Breast epithelium (tissue), 2 donors: Measurements from ENCODE around the gene ZNF341.

GRCh38 chr20:32477918-32478498, 107.1 kb downstream of the NOL4L start:
- PRO-cap: no peak
- RAMPAGE, long total RNA, 2 experiments: no peak in any of the 2 experiments

DNA sequence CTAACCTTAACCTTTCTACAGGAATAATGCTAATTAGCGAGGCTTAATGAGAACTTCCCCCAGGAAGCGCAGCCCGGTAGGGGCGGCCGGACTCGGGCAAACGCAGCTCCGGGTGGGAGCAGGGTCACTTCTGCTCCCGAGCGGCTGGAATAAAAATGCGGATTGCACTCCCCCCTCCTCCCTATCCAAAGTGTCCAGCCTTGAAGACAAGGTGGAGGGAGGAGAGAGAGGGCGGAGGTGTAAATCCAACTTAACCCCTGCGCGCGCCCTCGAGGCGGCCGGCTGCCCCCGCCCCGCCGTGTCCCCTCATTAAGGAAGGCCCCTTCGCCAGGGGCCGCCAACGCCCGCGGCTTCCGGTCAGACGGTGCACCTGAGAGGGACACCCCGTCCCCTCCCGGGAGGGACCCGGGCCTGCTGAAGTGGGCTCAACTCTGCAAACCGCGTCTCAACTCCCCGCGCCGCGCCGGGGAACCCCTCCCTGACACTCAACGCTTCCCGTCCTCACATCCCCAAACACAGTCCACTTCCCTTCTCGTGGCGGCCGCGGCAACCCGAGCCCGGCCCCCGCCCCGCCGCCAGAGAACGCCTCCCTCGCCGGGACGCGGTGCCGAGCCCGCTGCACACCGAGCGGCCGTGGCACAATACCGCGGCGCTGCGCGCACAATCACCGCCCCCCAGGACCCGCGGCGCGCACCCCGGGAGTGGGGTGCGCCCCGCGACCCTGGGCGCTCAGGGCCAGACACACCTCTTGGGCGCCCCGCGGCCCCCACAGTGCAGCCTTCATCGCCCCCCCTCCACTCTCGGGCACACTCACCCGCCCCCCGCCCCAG, 102.6 kb downstream of the NOL4L start:
- PRO-cap: bidirectional peak, plus-strand start at position 523 of the sequence, minus-strand start at position 487 of the sequence
- RAMPAGE, long total RNA, 2 experiments: no peak in any of the 2 experiments

- PRO-cap: no peak
- RAMPAGE, long total RNA, 2 experiments: no peak in any of the 2 experiments
Observed at GRCh38 chr20:32509589-32510151, 75.5 kb downstream of the NOL4L start.

DNA sequence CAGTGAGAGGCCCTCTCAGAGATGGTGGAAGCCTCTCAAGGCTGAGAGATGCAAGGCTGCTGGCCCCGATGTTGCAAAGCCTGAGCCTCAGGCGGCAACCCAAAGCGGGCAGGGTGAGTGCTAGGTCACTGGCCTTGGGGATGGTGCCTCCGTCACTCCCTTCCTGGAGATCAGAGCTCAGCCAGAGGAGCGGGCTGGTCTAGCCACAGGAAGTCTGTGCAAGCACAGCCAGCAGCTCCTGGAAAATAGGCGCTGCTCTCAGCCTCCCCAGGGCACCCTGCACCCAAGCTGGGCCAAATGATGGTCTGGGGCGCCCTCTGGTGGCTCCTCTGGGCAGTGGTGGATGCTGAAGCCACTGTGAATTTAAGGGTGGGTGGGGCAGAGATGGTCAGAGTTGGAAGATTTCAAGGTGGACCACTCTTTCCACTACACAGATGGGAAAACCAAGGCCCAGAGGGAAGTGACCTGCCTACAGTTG, 20.9 kb downstream of the C20orf203 start:
- PRO-cap: no peak
- RAMPAGE, long total RNA, 2 experiments: no peak in any of the 2 experiments

DNA sequence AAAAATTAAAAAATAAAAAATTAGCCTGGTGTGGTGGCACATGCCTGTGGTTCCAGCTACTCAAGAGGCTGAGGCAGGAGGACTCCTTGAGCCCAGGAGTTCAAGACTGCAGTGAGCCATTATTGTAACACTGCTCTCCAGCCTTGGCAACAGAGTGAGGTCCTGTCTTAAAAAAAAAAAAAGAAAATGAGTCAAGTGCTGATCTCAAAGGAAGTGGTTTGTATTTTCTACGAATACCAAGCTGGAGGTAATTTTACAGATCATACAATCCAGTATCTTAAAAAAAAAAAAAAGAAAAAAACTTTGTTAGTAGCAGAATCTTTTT, 5.6 kb downstream of the COMMD7 start:
- PRO-cap: no peak
- RAMPAGE, long total RNA, 2 experiments: no peak in any of the 2 experiments

DNA sequence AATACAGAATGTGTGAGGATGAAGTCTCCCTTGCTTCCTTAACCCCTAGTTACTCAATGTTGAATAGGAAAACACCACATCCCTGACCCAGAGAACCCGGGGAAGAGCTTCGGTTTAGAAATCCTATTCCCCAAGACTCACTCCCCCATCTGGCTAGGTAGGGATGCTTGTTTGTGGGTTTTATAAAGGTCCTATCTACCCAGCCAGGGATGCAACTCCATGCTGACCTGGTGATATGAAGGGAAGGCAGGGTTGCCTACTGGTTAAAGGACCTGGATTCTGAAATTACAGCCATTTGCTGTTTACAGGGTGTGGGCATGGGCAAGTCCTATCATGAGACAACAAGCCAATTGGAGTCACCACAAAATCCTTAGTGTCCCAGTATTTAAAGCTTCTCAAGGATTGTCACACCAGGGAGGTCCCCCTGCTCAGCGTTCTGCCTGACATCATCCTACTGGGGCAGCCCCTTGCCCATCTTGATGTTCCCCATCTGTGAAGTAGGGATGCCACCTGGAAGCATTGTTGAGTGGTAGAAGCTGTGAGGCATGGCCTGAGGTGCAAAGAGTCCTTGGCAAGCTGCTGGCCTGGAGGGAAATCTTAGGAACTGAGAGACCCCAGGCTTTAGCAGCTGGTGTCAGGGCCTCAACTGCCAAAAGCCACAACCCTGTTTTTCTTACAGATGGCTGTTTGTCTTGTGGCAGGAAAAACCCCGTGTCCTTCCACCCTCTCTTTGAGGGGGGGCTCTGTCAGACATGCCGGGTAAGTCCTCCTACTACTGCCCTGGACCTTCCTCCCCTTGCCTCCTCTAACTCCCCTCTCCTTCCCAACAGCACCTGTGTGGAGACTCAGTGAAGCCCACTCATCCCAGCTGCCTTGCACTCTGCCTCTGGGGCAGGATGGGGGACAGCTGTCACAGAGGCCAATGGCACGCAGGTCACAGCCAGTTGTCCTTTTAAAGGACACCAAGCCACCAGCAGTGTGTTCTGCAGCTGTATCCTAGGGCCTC, 23.3 kb upstream of the MAPRE1 start:
- PRO-cap: no peak
- RAMPAGE, long total RNA, 2 experiments: no peak in any of the 2 experiments

- PRO-cap: no peak
- RAMPAGE, long total RNA, 2 experiments: no peak in any of the 2 experiments
Observed at GRCh38 chr20:32807574-32808093, 12.1 kb upstream of the MAPRE1 start.

GRCh38 chr20:33105996-33106517, 26.6 kb downstream of the BPIFB4 start:
- PRO-cap: no peak
- RAMPAGE, long total RNA, 2 experiments: no peak in any of the 2 experiments

- PRO-cap: no peak
- RAMPAGE, long total RNA, 2 experiments: no peak in any of the 2 experiments
Observed at GRCh38 chr20:33373078-33373511, 28.2 kb downstream of the CDK5RAP1 start.

DNA sequence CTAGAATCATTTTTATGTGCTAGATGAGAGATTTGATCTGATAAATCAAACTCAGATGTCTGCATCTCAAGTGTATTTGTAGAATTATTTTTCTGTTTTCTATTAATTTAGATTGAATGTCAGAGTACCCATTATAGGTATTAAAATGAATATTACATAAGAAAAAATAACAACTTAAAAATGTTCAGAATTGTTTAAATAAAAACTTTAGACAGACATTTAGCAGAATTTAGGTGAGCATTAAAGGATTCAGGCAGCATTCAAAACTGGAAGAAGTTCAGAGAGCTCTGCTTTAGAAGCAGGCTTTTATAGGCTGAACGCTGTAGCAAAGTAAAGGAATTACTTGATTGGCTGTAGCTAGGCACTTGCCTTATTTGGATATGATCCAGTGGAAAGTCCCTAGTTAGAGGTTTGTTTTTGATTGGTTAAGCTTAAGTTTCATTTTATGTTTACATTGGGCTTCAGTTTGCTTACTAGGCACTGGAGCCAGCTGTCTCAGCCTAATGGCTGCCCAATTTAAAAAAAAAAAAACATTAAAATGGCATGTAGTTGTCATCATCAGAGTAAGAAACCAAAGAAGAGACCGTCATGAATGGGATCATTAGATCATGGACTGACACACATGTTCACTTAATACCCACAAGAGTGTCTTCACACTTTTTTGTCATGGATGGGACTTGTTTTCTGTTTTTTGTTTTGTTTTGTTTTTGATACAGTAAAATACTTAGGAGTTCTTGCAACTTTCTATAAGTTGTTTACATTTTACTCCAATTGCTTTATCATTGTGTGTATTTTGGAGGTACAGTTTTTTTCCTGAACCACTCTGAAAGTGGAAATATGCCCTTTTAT, 65.1 kb downstream of the CBFA2T2 start:
- PRO-cap: no peak
- RAMPAGE, long total RNA, 2 experiments: no peak in any of the 2 experiments

DNA sequence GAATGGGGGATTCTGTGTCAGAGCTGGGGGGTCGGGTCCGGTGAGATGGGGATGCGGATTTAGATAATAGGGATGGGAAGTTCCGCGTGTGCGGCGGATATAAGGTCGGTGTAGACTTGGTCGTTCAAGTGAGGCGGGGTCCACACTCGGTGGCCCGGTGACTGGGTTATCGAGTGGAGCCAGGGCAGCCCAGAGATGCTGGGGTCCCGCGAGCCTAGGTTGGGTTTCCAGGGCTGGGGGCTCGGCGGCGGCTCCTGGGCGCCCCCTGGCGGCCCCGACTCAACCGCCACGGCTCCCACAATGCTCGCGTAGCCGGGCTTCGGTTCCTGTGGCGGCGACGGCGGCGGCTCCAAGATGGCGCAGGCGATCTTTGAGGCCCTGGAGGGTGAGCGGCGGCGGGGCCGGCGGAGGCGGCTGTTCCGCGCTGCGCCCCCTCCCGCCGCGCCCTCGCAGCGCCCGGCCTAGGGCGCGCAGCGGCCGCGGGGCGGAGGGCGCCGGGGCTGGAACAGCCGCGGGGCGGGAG, at the start of gene ZNF341:
Gene ZNF341, plus strand, starts transcription at position 329 of the 523 bp plus-strand sequence.
- PRO-cap: bidirectional peak, plus-strand start outside the sequence, minus-strand start at position 372 of the sequence
- RAMPAGE, long total RNA, 2 experiments: start-site peak on the plus strand in 1 of 2 experiments, centred at position 328 of the sequence, 6 reads per replicate

DNA sequence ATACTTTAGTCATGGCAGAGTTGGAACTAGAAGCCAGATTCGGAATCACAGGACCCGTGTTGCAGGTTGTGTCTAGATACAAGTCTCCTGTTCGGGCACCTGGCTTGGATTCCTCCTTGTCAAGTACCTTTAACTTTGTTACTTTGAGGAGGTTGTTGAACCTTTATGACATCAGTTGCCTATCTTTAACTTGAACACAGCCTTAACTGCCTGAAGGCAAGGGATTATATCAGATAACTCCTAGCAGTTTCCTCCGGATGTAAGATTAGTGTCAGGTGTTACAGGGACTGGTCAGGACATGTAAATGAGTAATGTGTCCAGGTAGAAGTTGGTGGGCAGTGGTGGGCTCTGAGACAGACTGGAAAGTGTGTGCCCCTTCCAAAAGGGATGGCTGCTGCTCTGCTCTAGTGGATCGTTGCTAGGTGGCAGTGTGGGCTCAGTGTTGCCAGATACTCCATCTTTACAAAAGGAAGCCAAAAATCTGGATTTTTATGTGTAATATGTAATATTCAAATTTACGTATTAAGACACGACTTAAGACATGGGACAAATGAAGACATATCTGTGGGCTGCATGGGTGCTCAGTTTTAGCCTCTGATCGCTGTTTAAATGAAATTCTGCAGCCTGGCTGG, 27.0 kb downstream of the CHMP4B start:
- PRO-cap: no peak
- RAMPAGE, long total RNA, 2 experiments: no peak in any of the 2 experiments

DNA sequence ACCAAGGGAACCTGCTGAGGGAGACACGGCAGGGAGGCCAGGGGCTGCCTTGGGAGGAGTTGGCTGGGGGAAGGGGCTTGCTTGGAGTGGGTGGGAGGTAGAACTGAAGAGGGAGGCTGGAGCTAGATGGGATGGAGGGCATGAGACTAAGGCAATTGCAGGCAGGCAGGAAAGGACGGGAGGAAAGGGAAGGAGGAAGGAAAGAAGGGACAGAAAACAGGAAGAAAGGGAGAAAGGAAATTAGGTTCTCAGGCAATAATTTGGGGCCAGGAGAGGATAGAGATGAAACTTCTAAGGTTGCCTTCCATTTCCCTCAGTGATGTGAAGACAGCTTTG, 46.8 kb downstream of the CHMP4B start:
- PRO-cap: no peak
- RAMPAGE, long total RNA, 2 experiments: no peak in any of the 2 experiments

DNA sequence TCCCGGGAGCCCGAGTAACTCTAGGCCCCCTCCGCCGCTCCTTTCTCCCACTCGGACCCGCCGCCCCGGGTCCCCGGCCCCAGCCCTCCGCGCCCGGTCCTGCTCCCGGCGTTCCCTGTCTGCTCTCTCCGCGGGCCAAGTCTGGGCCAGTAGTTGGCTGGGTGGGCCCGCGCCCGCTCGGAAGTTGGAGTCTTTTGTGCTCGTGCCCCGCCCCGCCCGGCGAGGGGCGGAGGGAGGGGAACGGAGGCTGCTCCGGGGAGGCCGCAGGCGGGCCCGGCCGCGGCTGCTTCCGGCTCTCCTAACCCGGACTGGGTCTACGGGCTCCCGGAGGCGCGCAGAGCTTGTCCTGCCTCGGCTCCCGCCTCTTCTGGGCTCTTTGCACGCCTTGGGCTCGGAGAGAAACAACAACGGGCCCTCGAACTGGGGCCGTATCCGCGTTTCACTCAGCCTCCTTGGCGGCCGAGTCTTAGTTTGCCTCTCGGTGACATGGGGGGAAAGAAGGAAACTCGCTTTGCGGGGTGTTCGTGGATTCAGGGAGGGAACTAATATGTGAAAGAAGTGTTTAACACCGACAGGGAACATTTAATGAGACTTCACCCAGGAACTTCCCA, 654 bp downstream of the RALY start:
- PRO-cap: bidirectional peak, plus-strand start at position 222 of the sequence, minus-strand start at position 121 of the sequence
- RAMPAGE, long total RNA, 2 experiments: no peak in any of the 2 experiments

- PRO-cap: no peak
- RAMPAGE, long total RNA, 2 experiments: no peak in any of the 2 experiments
Observed at GRCh38 chr20:34035569-34036067, 41.9 kb downstream of the RALY start.

DNA sequence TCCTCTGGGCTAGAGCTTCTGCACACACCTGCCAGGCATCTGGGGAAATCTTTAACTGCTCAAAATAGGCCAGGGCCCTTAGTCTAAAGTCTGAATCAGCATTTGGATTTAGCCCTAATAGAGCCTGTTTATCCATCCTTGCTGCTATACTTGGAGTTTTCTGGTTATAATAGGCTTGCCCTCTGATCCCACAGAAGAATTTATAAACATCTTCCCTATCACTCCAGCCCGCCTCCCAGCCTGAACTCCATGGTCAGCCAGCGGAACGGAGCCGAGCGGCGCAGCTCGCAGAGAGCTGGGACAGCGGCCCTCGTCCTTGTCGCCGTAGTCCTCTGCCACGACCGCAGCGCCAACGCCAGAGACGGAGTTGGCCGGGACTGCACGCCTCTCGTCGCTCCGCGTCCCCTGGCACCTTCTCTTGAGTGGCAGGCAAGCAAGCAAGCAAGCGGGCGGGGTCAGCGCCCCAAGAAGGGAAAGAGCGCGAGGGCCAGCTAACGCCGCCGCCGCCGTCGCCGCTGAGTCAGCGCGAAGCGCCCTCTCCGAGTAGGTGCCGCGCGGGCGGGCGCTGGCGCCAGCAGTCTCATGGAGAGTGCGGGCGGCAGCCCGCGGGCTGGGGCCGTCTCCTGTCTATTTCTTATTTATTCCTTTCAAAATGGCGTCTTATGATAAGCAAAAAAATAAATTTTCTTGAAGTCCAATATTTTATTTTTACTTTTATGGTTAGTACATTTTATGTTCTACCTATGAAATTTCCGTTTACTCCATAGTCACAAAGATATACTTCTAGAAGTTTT, 25.3 kb upstream of the ASIP start:
- PRO-cap: no peak
- RAMPAGE, long total RNA, 2 experiments: start-site peak on the plus strand in 1 of 2 experiments, centred at position 258 of the sequence, 9 reads per replicate

DNA sequence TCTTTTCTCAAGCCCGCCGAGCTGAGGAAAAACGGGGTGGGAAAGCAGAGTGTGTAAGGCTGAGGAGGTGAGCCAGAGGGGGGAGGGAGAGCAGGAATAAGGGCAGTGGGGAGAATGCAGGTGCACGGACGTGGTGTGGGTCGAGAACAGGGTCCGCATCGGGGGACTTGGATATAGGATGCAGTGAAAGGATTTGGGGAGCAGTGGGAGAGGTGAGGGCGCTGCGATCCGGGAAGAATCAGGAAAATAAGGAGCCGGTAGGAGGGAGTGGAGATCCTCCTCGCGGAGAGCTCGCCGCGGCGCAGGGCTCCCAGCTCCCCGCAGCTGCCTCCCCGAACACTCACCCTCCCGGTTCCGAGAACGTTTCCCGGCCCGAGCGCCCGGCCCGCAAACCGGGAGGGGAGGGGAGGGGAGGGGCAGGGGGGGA, 338 bp upstream of the TP53INP2 start:
- PRO-cap: bidirectional peak, plus-strand start outside the sequence, minus-strand start at position 356 of the sequence
- RAMPAGE, long total RNA, 2 experiments: no peak in any of the 2 experiments

GRCh38 chr20:34706852-34707113, 2.6 kb downstream of the TP53INP2 start:
- PRO-cap: no peak
- RAMPAGE, long total RNA, 2 experiments: no peak in any of the 2 experiments

- PRO-cap: no peak
- RAMPAGE, long total RNA, 2 experiments: no peak in any of the 2 experiments
Observed at GRCh38 chr20:34714309-34715020, 10.3 kb downstream of the TP53INP2 start.

DNA sequence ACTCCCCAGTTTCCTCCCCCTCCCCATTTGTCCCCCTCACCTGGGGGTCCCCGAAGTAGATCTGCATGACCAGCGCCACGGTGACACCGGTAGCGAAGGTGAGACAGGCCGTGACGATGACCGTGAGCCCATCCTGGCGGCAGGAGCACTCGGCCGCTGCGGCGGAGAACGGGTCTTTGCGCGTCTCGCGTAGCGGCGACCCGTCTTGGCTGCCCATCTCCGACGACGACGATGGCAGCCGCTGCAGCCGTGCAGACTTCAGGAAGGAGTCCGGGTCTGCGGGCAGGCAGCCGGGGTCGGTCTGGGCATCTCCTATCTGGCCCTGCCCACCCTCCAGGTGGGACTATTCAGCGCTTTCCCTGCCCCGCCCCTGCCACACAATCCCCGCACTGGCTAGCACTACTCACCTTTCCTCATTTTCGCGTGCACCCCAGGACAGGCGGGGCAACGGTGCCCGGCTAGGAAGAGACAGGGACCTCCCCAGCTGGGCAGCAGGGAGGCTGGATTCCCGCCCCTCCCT, 9.3 kb downstream of the GGT7 start:
- PRO-cap: no peak
- RAMPAGE, long total RNA, 2 experiments: no peak in any of the 2 experiments